ENCODE measurements around the genes GJA8, NBPF11, NBPF14 and H3C13.

DNA sequence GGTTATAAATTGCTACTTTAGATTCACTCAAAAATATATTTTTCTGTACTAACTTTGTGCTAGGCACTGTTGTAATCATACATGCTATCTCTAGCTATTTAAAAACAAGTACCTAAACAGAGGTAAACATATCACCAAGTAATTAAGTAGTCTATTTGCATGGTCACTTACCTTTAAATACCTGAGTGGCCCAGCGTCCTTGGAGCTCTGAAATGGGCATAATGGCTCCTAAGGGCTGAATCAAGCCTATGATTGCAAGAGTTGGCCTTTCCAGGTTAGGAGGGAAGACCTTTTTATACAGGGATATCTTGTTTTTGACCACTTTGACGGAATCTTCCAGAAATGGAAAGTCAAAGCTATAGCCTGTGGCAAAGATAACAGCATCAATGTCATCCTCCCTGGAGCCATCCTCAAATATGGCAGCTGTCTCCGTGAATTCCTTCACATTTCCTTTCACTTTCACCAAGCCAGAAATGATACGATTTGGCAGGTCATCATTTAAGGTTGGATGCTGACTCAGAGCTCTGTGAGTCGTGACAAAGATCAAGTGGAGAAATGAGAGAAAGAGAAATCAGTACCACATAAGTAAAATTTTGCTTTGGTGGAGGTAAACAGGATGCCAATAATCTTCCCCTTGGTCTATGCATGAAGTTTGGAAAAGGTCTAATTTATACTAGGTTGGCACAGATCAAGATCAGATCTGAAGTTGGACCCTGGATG is 24.0 kb downstream of the FMO5 start:
- RRBS: no CpG with 5 or more reads among the region's 5 CpGs

DNA sequence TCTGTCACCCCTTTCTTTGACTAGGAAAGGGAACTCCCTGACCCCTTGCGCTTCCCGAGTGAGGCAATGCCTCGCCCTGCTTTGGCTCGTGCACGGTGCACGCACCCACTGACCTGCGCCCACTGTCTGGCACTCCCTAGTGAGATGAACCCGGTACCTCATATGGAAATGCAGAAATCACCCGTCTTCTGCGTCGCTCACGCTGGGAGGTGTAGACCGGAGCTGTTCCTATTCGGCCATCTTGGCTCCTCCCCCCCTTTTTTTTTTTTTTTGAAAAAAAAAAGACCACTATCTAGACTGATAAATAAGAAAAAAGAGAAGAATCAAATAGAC is 85.0 kb downstream of the CHD1L start:
- RRBS: no CpG with 5 or more reads among the region's 14 CpGs

GRCh38 chr1:147517734-147518115 is 23.6 kb upstream of the BCL9 start:
- RRBS: no CpG with 5 or more reads among the region's 9 CpGs

DNA sequence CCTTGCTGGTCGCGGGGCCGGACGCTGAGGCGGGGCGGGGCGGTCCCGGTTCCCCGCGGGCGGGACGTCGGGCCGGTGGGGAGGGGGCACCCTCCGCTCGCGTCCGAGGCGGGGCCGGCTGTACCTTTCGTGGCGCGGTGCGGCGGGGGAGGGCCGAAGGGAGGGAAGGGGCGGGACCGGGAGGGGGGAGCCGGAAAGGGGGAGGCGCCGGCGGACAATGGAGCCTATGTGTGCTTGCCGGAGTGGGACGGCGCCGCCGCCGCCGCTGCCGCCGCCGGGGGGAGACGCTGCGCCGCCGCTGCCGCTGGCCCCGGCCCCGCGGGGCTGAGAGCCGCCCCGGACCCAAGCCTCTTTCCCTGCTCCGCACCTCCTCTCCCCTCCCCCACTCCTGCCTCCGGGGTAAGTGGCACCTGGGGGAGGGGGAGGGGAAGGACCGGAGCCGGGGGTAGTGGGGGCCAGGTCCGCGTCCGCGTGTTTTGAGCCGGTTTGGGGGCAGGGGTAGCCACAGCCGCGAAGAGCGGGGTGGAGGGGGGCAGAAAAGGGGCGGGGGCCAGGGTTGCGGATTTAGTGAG is 58.7 kb downstream of the BCL9 start:
- RRBS: 1% methylated on average over 37 of the region's 66 CpGs

DNA sequence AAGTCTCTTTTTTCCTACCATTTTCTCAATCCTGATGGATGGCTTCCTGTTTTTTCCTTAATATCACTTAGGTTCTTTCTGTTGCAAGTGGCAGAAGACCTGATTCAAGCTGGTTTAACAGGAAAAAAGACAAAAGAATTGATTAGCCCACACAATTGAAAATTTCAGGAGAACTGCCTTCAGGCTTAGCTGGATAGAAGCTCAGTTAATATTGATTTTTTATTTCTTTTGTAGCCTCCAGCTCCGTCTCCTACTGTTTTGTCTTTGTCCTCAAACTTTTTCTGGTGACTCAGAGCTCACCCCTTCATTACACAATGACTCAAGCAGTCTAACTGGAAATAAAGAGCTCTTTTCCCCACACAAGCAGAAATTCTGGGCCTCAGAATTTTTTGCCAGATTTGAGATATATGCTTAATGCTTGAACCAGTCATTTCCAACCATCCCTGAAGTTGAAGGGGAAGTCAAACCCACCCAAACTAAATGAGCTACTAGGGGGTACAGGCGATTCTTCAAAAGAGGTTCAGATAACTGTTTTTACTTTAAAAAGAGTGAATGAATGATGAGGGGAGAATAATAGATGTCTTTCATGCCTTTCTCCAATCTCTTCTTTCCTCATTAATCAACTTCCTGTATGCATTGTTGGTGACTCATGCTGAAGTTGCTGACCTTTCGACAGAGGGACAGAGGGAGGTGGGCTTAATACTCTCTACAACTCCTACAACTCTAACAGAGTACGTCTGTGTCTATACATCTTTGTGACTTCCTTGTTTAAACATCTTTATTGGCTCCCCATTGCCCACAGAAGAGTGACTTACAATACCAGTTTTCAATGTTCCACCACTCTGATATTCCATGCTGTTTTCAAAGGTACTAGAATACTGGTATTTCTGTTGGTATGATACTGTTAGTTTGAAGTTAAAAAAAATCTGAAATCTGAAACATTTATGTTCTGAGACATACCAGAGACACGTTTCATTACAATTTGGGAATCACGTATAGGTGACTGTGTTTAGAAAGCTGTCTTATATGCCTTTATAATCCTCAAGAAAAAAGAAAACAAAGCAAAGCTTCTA is 6.2 kb upstream of the ACP6 start:
- RRBS: no CpG with 5 or more reads among the region's 6 CpGs

GRCh38 chr1:147902729-147903072 is at the start of gene GJA8:
GJA8 (plus strand) TSS chr1:147902795.
- RRBS: no CpG with 5 or more reads among the region's 4 CpGs

DNA sequence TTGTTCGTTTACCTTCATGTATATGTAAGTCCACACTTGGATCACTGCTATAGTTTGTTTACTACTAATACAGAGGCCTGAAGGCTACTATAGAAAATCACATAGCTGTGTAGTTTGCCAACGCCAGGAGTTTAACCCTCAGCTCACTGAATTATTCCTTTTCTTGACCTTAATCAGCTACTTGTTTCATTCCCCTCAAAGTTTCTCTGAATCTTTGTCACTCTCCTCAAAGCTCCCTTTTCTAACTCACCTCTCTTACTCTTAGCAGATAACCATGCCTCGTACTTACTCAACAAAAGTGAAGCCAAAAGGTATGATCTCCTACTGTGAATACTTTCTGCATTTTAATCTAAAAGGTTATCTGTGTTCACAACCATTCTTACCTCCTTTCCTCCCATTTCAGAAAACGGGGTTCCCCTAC is 4.1 kb downstream of the GPR89B start:
- RRBS: no CpG with 5 or more reads among the region's 4 CpGs

DNA sequence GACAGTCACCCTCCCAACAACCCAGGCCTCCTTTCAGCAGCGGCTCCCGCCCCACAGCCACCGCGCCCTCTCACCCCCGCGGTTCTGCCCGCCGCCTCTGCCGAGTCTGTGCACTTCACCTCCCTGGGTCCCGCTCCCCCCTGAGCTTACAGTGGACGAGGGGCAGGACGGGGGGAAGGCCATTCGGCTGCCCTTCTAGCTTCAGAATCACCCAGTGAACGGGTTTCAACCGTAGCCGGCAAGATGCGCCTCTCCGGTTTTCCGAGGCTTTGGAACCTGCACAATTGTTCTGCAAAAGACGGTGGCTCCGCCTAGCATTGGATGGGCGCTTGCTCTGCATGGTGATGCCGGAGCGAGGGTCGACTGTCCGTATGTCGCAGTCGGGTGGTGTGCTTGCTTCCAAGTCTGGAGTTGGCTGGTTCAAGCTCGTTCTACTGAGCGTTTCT is 86.5 kb downstream of the GPR89B start:
- RRBS: no CpG with 5 or more reads among the region's 30 CpGs

DNA sequence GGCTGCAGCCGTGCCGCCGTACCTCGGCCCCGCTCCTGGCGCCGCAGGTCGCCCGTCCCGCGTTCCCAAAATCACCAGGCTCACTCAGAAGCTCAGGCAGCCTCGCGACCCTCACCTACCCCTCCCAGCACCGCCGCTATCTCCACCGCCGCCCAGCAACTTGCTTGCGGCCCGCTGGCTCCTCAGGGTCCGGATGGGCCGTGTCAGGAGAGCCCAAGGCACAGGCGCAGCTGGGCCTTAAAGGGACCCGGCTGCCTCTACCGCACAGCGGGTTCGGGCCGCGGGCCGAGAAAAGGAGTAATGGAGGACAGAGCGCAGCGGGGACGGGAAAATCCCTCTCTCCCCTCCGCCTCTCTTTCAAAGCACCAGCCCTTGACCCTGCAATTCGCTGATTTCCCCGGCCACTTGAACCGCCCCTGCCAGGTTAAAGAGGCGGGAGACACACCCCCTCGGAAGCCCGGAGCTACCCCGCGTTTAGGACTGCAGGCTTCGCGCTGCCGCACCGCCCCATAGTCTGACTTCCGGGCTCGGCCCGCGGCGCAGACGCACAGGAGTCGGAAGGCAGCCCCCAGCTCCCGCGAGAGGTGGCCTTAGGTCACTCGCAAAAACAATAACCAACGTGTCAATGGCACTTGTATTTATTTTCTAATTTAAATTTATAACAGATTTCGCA is at the start of gene NBPF11:
Gene NBPF11 (minus strand): TSS at position 484 of the 673 bp plus-strand sequence.
- RRBS: no CpG with 5 or more reads among the region's 57 CpGs

GRCh38 chr1:148161293-148161862 is 9.3 kb upstream of the NBPF11 start:
- RRBS: no CpG with 5 or more reads among the region's 30 CpGs

DNA sequence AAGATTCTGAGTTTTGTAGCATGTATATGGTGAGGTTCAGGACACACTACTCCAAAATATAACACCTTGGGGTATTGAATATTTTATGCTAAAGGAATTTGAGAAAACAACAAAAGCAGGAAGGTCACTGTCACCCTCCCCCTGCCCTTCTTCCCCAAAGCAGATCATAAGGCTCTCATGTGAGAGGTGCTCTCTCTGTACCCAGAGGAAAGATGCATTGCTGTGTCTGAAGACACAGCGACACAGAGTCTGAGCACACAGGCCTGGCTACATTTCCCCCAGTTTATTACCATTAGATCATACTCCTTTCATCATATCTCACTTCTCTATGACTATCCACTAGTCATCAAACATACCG is 127.2 kb downstream of the PPIAL4G start:
- RRBS: no CpG with 5 or more reads among the region's 2 CpGs

GRCh38 chr1:148371949-148372340 is 111.2 kb downstream of the PPIAL4G start:
- RRBS: no CpG with 5 or more reads among the region's 1 CpG

- RRBS: no CpG with 5 or more reads among the region's 5 CpGs
Measured at GRCh38 chr1:148425096-148425675, 57.9 kb downstream of the PPIAL4G start.

GRCh38 chr1:148534521-148535282 is 51.6 kb upstream of the PPIAL4G start:
- RRBS: no CpG with 5 or more reads among the region's 10 CpGs

DNA sequence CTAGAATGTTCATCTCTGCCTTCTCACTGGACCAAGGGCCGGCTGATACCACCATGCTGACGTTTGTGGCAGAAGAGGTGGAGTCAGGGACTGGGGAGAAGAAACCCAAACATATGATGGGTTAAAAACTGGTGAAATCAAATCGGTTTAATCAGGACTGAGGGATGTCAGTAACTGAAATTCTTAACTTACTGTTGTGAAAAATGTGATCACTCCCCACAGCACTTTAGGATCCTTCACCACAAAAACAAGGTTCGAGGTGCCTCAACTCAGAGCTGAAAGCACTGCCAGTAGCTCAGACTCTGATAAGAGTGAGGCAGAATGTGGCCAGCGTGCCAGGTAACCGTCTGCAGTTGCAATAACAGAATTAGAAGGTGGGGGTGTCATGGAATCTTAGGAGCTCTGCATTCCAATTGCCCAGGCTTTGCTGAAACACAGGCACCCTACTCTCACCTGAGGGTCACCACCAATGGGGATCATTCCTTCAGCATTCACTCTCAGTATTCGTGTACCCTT is at the start of gene NBPF14:
Gene NBPF14 (minus strand): TSS at position 349 of the 516 bp plus-strand sequence.
- RRBS: no CpG with 5 or more reads among the region's 7 CpGs

DNA sequence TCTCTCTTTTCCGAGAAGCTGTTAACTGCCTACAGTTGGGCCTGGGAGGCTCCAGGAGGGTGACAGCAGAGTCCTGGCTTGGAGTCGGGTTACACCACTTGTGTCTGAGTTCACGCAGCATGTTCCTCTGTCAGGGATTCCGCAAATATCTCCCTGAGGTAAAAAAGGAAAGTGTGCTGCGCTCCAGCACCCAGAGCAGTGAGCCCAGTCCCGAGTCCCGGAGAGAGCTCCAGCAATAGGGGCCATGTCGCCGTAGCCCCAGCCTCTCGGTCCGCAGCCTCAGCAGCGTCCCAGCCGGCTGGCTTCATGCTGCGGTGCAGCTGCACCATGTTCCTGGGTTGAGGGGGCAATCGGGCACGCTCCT is 45.1 kb downstream of the PDE4DIP start:
- RRBS: 57% methylated on average over 7 of the region's 16 CpGs

DNA sequence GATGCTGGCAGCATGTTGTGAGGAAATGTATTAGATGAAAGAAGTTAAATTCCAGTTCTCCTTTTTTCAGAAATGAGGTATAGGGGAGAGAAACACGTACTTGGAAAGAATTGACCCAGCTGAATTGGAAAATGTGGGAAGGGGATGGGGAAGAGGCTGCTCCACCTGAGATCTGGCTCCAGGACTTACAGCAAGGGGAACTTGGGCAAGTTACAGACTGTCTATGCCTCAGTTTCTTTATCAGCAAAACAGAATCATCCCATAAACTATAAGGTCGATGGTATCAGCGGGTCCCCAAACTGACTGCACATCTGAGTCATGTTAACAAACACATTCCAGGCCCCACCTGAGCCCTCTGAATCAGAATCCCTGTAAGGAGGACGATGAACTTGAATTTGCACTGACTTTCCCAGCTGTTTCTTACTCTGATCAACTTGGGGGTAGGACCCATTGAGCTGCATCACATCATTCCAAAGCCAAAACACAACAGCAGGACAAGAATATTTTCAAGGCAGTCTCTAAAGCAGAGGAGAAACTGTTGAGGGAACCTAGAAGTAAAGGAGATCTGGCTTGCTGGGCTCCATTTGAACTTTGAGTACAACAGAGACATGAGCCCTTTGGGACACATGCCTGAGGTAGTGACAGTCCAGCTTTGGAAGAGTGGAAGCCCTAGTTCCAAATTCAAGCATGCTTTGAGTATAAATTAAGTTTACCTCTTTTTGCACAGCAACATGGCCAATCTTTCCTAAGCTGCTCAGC is 2.4 kb upstream of the NBPF19 start:
- RRBS: no CpG with 5 or more reads among the region's 4 CpGs

DNA sequence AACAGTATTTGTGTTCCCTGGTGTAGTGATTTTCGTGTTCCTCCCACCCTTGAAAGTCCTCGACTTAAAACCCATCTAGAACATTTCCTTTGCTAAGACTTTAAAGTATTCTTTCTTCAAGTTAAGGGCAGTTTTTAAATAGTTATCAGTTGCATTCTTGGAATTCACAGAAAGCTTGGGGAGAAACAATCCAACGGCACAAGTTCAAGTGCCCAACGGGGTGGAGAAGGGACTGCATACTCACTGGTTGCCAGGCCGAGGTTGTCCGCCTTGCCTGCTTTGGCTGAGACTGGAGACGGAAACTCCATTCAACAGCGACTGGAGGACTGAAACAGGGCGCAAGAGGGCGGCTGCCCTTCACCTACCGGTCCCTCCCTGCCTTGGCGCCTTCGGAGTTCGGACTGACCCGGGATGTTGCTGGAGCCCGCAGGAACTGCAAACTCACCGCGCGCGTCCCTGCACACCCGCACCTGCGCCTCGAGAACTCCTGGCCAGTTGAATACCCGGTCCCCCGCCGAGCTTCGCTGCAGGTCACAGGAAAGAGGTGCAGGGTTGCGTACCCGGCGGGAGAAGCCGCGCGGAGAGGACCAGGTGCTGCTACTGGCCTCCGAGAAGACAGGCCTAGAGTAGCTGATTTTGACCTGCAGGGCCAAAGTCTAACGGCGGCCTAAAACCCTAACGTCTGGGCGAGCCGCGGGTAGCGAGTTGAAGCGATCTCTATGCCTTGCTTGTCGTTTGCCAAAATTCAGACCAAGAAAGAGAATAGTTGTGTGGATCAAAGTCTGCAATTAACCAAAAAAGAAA is 35.6 kb upstream of the FCGR1A start:
- RRBS: 77% methylated on average over 6 of the region's 43 CpGs

DNA sequence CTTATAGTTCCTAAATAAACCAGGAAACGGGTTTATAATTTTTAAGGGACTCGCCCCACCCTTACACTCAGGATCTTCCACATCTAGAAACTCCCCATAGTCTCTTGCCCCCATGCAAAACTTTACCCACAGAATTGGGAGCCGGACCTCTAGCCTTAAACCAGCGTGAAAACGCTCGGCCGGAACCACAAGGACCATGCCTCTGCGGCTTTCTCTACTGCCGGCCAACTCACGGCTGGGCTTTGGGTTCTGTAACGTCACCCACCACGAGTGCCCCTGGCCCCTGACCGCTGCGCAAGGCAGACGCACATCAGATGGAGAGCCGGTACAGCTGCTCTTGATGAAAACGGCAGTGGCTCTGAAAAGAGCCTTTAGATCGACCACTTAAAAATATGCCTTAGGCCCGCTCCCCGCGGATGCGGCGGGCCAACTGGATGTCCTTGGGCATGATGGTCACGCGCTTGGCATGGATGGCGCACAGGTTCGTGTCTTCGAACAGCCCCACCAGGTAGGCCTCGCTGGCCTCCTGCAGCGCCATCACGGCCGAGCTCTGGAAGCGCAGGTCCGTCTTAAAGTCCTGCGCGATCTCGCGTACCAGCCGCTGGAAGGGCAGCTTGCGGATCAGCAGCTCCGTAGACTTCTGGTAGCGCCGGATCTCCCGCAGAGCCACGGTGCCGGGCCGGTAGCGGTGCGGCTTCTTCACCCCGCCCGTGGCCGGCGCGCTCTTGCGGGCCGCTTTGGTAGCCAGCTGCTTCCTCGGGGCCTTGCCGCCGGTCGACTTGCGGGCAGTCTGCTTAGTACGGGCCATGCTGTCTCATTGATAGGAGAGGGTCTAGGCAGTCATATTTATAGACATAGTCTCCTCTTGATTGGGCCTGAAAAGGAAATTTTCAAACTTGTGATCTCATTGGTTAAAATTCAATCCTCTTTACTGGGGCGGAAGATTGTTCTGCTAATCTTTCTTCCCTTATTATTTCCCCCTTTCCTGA is at the start of gene H3C13:
Gene H3C13 (minus strand): TSS at position 820 of the 989 bp plus-strand sequence.
- RRBS: no CpG with 5 or more reads among the region's 63 CpGs

DNA sequence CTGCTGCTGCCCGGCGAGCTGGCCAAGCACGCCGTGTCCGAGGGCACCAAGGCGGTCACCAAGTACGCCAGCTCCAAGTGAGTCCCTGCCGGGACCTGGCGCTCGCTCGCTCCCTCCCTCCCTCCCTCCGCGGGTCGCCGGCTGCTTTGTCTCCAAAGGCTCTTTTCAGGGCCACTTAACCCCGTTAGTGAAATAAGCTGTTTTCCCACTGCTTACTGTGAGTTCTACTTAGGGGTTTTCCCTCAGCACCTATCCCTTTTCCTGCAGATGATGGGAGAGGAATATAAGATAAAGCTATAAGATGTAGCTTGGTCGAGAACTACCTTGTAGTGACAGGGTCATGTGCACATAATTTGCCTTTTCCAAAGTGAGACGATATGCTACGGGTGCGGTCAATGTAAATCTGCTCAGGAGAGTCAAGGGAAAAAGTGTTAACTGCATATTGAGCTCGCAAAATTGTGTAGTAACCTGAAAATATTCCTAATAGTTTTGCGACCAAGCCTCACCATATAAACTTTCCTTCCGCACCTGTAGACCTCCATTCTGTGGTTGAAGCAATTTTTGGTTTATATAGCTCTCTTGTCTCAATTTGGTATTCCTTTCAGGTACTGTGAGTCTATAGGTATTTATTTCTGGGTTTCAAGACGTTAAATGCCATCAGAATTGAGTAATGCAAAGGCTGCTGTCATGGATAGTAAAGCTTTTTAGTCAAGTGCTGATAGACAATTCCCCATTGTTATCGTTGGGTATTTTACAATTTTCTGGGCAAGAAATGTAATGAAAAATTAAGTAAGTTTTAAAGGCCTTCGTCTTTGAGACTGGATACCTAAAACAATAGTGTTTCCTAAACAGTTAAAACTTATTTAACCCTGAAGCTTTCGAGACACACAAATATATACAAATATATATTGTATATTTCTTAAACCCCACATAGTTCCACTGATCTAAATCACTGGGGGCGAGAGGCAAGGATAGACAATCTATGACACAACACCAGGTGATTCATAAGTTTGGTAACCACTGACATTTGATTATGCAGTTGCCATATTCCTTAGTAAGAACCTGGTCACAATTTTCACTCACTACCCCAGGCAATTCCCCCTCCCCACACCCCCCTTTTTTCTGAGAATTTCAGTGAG is 1.2 kb upstream of the H2AC18 start:
- RRBS: no CpG with 5 or more reads among the region's 28 CpGs